Camera-type eye (tissue), 1 donor: ENCODE data around the genes OXTR, OGG1, PRRT3 and FANCD2.

GRCh38 chr3:6490119-6491073, 370.5 kb upstream of the GRM7 start:
- RAMPAGE, long total RNA = no peak

DNA sequence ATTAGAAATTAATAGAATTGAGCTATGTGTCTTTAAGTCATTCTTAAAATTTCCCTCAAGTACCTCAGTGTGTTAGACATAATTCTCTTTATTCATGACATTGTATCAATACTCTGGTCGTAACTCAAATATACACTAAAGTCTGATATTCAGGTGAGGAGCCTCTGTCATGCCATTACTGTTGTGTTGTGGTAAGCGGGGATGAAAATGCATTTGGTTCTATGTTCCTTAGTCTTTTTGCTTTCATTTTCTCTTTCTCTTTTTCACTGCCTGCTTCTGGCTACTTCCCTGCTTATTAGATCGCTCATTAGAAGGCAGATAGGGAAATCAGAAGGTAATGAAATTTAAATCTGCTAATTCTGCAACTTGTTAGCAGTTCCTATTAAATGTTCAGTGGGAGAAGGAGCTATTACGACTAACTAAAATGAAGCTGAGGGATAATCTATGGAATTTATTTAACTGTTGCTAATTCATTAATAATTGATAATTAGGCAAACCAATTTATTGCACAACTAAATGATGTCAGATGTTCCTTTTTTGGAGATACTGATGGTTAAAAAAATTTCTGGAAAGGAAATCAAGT, 345.1 kb downstream of the GRM7 start:
- RAMPAGE, long total RNA = no peak

- RAMPAGE, long total RNA = no peak
Measured at GRCh38 chr3:7573294-7573535, 712.3 kb downstream of the GRM7 start.

DNA sequence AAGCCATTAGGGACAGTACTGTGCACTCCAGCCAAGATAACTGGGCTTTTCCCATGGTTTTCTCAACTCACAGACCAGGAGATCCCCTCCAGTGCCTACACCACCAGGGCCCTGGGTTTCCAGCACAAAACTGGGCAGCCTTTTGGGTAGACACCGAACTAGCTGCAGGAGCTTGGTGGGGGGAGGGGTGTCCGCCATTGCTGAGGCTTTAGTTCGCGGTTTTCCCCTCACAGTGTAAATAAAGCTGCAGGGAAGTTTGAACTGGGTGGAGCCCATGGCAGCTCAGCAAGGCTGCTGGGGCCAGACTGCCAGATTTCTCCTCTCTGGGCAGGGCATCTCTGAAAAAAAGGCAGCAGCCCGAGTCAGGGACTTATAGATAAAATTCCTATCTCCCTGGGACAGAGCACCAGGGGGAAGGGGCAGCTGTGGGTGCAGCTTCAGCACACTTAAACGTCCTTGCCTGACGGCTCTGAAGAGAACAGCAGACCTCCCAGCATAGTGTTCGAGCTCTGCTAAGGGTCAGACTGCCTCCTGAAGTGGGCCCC, 129.5 kb upstream of the LMCD1 start:
- RAMPAGE, long total RNA = no peak

DNA sequence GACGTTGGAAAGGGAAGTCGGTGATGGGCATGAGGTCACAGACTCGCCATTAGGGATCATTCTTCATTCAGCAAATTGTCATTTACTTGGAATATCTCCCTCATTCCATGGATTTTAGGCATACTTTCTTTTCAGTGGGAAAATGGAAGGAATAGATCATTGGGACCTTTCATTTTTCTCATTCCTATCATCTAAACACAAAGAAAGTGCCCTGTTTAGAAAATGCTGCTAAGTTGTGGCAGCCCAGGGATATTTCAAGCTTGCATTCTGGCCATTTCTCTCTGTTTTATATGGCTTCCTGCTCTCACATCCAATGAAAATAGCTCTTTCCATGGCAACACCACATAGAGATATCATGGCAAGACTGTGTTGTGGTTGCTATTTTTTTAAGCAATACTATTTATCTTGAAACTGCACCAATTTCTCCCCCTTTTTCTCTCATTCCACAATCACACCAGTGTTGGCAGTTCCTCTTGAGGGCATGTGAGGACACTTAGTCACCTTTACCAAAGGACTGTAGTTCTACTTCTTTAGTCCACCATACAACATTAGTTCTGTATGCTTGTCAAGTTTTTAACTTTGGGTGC, 40.6 kb upstream of the LMCD1 start:
- RAMPAGE, long total RNA = no peak

GRCh38 chr3:8523135-8523764, 21.6 kb downstream of the LMCD1 start:
- RAMPAGE, long total RNA = no peak

GRCh38 chr3:8769328-8770214, at the start of gene OXTR:
TSS of gene OXTR (minus strand) at chr3:8769613.
- RAMPAGE, long total RNA = no peak

- RAMPAGE, long total RNA = no peak
Measured at GRCh38 chr3:9352822-9353711, 9.8 kb upstream of the THUMPD3 start.

GRCh38 chr3:9444583-9445334, 47.3 kb downstream of the SETD5 start:
- RAMPAGE, long total RNA = no peak

GRCh38 chr3:9600527-9601150, 47.0 kb upstream of the LHFPL4 start:
- RAMPAGE, long total RNA = no peak

DNA sequence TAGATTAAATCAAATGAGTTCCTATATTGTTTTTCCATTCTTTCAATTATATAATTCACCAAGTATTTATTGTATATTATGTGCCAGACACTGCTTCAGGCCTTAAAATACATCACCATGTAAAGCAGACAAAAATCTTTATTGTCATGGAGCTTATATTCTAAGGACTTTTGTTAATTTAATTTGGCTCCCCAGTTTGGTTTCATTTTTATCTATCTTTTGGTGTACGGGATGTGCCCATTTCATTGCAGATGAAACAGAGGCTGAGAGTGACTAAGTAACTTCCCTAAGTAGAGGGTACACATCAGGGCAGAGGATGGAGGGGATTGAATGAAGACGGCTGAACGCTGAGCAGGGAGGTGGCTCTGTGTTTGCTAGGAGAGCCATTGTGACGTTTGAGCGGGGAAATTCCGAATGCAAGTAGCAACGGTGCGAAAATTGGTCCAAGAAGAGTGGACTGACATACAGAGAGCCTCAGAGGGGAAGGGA, 13.4 kb downstream of the MTMR14 start:
- RAMPAGE, long total RNA = no peak

- RAMPAGE, long total RNA = no peak
Measured at GRCh38 chr3:9739457-9739949, 8.0 kb downstream of the BRPF1 start.

DNA sequence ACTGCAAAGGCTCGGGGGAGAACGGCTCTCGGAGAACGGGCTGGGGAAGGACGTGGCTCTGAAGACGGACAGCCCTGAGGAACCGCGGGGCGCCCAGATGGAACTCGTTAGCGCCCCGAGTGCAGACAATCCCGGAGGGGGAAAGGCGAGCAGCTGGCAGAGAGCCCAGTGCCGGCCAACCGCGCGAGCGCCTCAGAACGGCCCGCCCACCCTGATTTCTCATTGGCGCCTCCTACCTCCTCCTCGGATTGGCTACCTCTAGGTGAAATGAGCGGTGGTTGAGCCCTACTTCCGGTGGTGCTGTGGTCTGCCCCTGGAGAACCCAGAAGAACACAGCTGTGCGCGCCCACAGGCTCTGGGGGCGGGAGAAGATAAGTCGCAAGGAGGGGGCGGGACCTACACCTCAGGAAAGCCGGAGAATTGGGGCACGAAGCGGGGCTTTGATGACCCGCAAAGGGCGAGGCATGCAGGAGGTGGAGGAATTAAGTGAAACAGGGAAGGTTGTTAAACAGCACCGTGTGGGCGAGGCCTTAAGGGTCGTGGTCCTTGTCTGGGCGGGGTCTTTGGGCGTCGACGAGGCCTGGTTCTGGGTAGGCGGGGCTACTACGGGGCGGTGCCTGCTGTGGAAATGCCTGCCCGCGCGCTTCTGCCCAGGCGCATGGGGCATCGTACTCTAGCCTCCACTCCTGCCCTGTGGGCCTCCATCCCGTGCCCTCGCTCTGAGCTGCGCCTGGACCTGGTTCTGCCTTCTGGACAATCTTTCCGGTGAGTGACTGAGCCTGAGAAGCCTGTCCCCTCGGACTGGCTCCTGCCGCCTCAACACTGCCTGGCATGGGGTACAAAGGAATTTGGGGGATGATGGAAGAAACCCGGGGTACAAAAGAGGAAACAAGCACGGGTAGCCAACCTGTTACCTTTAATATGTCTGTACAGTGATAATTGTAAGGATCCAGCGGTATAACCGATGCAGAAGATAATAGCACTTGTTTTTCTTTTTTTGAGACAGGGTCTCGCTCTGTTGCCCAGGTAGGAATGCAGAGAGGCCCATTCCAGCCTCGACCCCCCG, at the start of gene OGG1:
OGG1 (plus strand) TSS at position 294 of the 1,066 bp plus-strand sequence.
- RAMPAGE, long total RNA = no peak

GRCh38 chr3:9766941-9767400, 2.8 kb downstream of the CAMK1 start:
- RAMPAGE, long total RNA = no peak

GRCh38 chr3:9951481-9952799, at the start of gene PRRT3:
TSS of gene PRRT3 (minus strand) at chr3:9952408.
- RAMPAGE, long total RNA = no peak

DNA sequence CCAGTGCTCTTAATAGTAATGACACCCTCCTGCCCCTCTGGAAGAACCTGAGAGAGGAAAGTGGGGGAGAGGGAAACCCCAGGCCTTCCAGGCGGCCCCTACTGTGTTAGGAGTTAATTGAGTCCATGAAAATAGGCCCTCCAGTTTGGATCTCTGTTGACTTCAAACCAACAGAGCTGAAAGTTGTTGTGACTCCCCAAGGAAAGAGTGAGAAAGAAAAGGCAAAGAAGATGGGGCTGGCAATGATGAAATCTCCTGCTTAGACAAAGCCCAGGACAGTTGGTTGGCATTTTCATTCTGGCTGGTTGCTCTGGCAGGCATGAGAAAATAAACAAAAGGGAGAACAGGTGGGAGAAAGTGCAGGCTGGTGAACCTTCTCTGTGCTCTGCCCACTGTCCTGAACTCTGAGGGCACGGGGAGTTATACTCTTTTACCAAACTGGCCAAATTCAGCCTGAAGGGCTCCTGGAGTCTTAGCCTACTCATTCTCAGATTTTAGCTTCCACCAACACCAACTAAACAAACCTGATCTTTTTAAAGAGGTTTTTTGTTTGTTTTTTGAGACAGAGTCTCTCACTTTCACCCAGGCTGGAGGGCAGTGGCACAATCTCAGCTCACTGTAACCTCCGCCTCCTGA, 3.8 kb upstream of the PRRT3 start:
- RAMPAGE, long total RNA = no peak

DNA sequence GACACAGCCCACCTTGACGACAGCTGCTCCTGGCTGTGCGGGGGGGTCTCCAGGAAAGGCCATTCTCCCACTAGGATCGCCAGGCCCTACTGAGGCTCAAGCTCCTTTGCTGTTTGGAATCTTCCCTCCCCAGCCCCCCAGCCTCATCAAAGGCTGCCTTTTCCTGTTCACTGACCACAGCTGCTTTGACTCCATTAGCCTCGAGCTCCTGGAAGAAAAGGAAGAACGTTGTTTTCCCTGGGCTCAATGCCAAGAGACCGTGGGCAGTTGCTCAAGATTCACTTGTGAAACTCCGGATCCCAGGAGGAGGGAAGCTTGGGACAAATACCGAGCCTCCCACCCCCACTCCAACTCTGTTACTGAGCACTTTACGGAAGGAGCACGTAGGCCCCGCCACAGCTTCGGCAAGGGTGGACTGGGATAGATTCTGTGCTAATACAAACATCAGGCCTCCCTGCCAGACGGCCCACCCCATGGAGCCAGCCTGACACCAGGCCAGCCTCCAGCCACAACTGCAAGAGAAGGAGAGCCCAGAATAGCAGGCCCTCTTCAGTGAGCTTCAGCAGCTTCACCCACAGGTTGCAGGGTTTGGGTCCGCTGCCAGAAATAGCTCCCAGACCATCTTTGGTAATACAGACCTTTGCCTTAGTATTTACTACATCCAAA, 10.8 kb upstream of the FANCD2 start:
- RAMPAGE, long total RNA = no peak

GRCh38 chr3:10026169-10027461, at the start of gene FANCD2:
TSS of gene FANCD2 (plus strand) at chr3:10026437.
- RAMPAGE, long total RNA = start-site peak on the minus strand at chr3:10026336-10026368, 47 reads

GRCh38 chr3:10093766-10094229, 14.3 kb downstream of the FANCD2OS start:
- RAMPAGE, long total RNA = no peak

DNA sequence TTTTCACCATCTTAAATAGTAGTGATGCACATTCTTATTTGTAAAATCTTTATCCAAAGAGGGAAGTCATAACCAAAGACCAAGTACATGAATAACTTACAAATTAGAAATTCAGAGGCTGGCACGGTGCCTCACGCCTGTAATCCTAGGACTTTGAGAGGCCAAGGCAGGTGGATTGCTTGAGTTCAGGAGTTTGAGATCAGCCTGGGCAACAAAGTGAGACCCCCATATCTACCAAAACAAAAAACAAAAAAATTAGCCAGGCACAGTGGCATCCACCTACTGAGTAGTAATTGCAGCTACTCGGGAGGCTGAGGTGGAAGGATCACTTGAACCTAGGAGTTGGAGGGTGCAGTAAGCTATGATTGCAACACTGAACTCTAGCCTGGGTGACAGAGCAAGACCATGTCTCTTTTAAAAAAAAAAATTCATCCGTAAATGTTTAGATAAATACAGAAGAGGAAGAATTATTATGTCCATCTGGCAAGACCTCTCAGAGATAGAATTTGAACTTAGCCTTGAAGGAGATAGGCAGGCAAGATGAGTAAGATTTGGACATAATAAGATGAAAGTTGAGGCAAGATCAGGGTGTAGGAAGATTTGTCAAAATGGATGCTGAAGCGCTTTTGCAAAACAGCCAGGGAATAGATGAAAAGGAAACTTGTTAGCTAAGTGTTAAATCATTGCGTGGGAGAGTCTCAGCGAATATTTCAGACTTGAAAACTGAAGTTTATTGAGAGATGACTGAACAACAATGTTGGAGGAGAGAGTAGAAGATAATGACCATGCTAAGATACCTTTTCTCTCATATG, 7.0 kb downstream of the BRK1 start:
- RAMPAGE, long total RNA = no peak